Heart (tissue), 3 donors: ENCODE measurements around a stretch of chr12.

DNA sequence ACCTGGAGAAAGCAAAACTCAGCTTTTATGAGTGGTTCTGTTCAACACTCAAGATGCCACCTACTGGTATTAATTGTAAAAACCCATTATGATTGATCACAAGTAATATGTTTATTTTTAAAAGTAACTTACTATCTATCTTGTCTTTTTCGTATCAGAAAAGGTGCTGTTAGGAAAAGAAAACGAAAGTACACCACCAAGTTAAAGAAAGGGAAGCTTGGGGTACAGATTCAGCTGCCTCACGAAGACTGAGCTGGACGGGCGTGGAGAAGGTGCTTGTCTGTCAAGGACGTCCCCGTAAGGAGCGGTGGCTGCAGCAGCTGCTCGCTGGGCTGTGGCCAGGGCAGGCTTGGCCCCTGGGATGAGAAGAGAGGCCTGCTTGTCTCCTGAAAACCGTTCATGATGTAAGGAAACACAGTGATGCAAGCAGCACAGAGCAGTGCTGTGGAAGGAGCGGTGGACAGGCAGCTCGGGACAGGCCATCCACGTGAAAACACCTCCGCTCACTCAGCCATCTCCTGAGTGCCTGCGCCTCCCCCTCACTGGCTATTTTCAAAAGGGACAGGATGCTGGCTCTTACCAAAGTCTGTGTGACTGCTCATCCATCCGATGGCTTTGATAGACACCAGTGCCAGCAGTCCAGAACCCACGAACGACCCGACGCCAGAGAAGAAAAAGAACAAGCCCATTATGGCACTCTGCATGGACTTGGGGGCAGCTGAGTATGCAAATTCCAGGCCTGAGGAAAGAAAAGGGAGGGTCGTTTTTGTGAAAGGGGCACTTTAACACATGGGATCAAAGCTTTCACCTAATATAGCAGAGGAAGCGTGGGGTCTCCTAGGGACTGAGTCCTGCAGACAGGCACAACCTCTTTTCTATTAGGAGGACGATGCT lies 24.8 kb downstream of the SLC15A4 start:
- RAMPAGE, long total RNA, 2 experiments: no peak in any of the 2 experiments

- RAMPAGE, long total RNA, 2 experiments: no peak in any of the 2 experiments
Measured at GRCh38 chr12:128803632-128804215, 20.0 kb downstream of the SLC15A4 start.

- RAMPAGE, long total RNA, 2 experiments: no peak in any of the 2 experiments
Measured at GRCh38 chr12:128813761-128814332, 9.9 kb downstream of the SLC15A4 start.

DNA sequence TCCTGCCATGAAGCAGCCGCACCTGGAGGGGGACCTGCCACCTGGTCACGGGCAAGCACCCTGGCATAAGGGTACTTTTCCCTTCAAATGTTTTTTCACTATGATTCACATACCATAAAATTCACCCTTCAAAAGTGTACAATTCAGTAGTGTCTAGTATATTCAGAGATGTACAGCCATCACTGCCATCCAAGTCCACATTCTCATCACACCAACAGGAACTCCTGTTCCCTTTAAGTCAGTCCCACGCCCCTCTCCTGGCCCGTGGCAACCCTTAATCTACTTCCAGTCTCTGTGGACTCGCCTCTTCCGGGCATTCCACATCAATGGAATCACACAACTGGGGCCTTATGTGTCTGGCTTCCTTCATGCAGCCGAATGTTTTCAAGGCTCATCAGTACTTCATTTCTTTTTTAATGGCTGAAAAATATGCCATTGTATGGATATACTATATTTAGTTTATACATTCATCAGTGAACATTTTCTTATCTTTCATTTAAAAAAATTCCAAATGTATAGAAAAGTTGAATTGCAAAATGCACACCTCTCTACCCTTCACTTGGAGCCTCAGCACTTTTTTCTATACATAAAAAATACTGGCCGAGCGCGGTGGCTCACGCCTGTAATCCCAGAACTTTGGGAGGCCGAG lies 5.1 kb downstream of the SLC15A4 start:
- RAMPAGE, long total RNA, 2 experiments: no peak in any of the 2 experiments

DNA sequence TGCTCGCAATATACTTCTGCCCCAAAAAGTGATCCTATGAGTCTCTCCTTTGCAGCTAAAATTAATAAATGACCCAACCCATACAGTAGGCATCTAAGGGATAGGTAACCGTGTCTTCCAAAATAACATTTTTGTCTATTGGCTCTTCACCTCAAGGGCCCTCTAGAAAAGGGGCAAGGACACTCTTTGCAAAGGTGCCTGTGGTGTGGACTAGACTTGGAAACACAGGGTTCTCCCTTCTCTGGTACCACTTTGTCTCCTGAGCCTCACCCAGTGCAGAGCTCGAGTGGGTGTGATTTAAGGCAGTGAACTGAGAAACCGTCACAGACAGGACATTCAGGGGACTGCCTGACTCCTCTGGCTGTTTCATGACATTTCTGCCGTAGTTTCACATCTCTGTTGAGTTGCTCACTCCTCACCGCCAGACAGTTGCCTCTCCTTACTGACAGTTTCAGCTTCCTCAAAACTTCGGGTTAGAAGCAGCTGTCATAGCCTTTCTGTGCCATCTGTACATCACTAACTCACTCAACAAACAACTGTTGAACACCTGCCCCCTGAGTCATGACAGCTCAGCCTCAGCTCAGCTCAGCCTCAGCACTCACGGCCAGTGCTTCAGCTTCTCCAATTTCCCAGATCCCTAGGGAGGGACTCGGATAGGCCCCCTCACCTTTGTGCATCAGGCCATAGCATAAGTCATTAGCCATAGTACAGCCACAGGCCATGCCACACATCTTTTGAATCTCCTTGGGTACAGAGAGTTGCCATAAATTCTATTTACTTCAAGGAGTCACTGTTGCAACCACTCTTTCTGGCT lies 6.0 kb upstream of the SLC15A4 start:
- RAMPAGE, long total RNA, 2 experiments: no peak in any of the 2 experiments

GRCh38 chr12:128905078-128905629 lies 51.9 kb downstream of the GLT1D1 start:
- RAMPAGE, long total RNA, 2 experiments: no peak in any of the 2 experiments

- RAMPAGE, long total RNA, 2 experiments: no peak in any of the 2 experiments
Measured at GRCh38 chr12:130210888-130211370, 48.7 kb downstream of the FZD10 start.

GRCh38 chr12:130253635-130254056 lies 84.0 kb upstream of the PIWIL1 start:
- RAMPAGE, long total RNA, 2 experiments: no peak in any of the 2 experiments

- RAMPAGE, long total RNA, 2 experiments: no peak in any of the 2 experiments
Measured at GRCh38 chr12:130633604-130634332, 82.3 kb downstream of the RIMBP2 start.

DNA sequence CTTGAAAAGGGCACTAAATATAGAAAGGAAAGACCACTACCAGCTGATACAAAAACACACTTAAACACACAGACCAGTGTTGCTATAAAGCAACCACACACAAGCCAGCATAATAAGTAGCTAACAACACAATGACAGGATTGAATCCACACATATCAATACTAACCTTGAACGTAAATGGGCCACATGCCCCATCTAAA lies 6.0 kb upstream of the RIMBP2 start:
- RAMPAGE, long total RNA, 2 experiments: no peak in any of the 2 experiments

DNA sequence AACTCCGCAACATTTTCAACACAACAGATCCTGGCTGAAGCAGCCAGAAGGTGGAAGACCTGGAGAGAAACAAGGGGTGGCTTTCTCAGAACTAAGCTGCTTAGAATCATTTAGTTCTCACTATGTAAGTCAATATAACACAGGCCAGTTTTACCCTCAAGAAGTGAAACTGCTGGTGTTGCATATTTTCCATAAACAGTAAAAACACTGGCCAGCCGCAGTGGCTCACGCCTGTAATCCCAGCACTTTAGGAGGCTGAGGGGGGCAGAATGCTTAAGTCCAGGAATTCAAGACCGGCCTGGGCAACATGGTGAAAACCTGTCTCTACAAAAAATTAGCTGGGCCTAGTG lies 11.7 kb downstream of the STX2 start:
- RAMPAGE, long total RNA, 2 experiments: no peak in any of the 2 experiments

- RAMPAGE, long total RNA, 2 experiments: no peak in any of the 2 experiments
Measured at GRCh38 chr12:130878878-130879826, 7.3 kb downstream of the RAN start.

DNA sequence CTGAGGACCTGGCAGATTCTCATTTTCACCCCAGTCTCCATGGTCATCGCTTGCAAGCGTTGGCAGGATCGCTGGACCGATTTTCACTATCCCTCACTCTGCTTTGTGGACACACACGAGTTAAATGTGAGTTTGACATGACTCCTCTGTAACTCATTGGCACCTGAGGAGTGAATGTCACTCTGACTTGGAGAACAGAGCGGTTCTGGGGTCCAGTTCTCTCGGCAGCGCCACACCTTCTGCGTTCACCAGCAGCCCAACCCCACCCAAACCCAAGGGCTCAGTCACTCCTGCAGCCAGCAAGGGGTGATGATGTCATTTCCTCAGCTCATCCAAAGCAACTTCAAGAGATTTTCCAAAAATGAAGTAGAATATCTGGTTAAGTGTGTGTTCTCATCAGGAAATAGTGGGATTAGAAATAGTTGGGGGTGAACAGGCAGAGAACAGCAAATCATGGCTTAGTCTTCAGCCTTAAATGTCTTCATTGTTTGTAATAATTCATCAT lies 36.3 kb downstream of the ADGRD1 start:
- RAMPAGE, long total RNA, 2 experiments: no peak in any of the 2 experiments

- RAMPAGE, long total RNA, 2 experiments: no peak in any of the 2 experiments
Measured at GRCh38 chr12:131011088-131011362, 57.3 kb downstream of the ADGRD1 start.

DNA sequence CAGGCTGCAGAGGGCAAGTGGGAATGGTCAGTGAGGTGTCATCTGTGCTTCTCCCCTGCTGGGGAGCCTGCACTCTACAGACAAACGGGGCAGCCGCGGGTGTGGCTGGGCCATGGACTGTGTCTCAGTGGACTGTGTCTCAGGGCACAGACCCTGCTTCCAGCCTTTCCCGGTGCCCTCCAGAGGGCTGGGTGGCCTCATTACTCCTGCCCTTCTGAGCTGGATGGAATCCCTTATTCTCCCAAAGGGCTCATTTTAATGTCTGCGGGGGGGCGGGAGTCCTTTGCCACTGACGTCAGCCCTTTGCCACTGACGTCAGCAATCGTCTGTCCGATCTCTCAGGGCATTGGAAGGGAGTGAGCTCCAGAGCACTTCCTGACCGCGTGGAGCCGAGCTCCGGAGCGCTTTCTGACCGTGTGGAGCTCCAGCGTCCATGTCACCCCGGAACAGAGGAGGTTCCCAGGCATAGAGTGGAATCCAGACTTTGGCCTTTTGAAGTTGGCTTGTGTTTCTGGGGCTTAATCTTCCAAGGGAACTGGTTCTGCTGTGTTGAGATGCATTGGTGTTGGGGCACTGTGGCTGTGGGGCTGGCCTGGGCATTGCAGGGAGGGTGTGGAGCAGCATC lies 72.5 kb downstream of the ADGRD1 start:
- RAMPAGE, long total RNA, 2 experiments: no peak in any of the 2 experiments

- RAMPAGE, long total RNA, 2 experiments: no peak in any of the 2 experiments
Measured at GRCh38 chr12:131163979-131164357, 210.3 kb downstream of the ADGRD1 start.

DNA sequence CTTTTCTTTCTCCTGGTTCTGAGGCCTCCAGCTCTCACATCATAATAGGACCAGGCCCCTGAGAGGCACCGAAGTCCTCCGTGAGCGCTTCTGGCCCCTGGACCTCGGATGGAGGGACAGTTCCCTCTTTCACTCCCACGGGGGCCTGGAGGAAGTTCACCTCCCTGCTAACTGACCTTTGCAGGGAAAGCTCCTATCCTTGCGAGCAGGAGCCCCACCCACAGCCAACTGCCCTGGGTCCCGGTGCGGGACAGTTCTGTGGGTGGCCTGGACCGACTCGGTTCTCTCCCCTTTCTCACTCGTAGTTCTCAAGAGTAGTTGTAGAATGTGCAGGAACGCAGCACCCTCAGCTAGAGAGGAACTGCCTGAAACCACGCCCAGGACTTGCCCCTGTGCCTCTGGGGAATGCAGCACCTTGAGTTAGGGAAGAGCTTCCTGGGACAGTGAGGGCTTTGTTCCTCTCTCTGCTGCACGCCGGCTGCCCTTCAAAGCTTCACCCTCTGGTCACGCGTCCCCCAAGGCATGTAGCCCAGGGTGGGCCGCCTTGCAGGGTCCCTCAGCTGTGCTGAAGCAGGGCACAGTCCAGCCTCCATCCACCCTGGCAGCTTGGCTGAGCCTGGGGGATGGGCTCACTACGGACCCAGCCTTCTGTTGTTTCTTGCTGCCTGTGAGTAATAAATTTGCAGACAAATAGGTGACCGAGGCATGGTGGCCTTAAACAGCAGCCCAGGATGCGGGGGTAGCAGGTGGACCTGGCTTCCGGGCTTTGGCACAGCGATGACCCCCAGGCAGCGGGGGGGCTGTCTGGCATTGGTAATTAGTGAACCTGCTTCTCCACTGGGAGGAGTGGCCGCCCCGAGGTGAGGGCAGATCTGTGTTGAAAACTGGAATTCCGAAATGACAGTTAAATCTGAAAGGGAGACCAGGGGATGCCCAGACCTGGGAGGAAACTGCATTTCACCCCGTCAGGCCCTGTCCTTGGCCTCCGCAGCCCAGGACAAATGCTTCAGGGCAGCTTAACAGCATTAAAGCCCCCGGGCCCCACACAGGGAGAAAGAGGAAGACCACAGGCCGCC lies 264.7 kb downstream of the ADGRD1 start:
- RAMPAGE, long total RNA, 2 experiments: no peak in any of the 2 experiments

GRCh38 chr12:131239715-131240191 lies 286.0 kb downstream of the ADGRD1 start:
- RAMPAGE, long total RNA, 2 experiments: no peak in any of the 2 experiments

- RAMPAGE, long total RNA, 2 experiments: no peak in any of the 2 experiments
Measured at GRCh38 chr12:131536600-131536917, 174.3 kb upstream of the SFSWAP start.

DNA sequence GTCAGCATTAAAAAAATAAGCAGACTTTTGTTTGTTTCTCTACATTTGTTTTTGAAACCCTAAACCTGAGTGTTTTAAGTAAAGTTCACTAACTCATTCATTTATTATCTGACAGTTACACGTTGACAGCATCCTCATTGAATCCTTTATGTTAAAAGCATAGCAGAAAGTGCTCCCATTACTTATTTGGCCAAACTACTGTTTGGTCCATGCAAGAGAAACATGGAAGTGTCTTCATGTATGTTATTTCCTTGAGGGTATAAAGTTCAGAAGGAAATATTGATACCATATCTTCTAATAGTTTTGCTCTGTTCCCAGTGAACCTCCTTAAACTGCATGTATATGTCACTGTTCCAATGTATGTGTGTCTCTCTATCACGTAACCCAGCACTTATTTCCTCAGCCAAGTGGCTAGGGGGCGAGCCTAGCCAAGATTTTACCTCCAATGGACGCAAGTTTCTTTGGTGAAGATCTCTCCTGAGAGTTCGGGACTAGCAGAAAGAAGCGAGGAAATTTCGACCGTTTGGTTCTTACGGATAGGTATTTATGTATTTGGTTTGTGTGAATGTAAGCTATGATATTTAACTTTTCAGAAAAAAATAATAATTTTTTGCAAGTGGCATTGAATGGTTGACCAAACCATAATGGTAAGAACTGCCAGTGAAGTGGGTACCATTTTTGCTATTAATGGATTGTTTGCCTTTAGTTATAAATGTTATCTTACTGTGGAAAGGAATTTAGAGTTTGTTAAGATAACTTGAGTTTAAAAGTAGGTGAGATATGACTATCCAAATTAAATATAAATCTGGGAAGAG lies 2.4 kb downstream of the SFSWAP start:
- RAMPAGE, long total RNA, 2 experiments: no peak in any of the 2 experiments